Jurkat, Clone E6-1 (cell line): ENCODE data around the genes FPR2, FPR3, ZNF432, ZNF480, ZNF611, ZNF468 and ZNF845.

- RRBS: no CpG with 5 or more reads among the region's 7 CpGs
Observed at GRCh38 chr19:51760721-51761294, at the start of gene FPR2. Gene FPR2 (plus strand): TSS chr19:51761180.

GRCh38 chr19:51794917-51795475 is at the start of gene FPR3:
Gene FPR3 (plus strand): TSS chr19:51795157.
- RRBS: no CpG with 5 or more reads among the region's 2 CpGs

- RRBS: no CpG with 5 or more reads among the region's 20 CpGs
Observed at GRCh38 chr19:51798978-51799851, 4.3 kb downstream of the FPR3 start.

DNA sequence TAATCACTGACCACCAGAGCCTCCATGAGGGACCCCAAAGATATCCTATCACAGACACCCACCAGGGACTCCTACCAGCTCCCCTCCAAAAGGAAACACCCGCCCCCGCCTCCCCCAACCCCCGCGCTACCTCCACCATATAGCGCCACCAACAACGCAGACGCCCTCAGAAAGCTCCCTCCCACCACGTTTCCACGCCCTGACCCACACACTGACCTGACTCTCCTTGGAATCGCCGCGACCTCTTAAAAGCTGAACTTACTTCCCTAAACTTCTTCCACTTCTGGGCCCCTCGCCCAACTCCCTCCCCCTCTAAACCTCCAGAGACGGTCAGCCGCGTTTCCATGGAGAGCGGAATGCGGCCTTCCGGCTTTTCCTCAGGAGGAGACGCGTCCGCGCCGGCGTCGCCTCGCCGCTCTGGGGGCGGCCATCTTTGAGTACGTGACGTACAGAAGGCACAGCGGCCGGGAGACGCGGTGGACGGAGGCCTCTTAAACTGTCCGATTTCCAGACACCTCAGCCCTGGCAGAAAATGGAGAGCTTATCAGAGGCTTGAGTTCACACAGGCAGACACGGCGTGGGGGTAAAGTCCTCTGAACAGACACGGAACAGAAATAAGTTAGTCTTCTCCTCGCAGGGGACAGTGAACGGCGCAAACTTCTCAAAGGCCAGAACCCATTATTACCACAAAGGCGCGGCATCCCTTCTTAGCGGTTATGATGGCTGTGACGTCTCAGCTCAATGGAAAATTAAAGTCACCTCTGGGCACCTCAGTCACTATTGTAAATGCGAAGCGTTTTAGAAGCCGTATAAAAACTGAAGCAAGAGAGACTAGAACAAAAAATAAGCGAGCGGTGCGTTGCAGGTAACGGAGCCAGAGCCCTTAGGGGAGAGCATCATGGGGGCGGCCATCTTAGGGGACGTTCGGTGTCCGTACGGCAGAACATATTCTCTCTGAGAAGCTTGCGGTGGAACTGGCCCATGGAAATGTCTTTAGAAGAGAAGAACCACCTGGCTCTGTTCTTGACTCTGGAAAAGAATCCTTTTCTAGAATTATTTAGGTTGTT is at the start of gene ZNF432:
Gene ZNF432, minus strand, starts transcription at position 360 of the 1,067 bp plus-strand sequence.
- RRBS: no CpG with 5 or more reads among the region's 60 CpGs

DNA sequence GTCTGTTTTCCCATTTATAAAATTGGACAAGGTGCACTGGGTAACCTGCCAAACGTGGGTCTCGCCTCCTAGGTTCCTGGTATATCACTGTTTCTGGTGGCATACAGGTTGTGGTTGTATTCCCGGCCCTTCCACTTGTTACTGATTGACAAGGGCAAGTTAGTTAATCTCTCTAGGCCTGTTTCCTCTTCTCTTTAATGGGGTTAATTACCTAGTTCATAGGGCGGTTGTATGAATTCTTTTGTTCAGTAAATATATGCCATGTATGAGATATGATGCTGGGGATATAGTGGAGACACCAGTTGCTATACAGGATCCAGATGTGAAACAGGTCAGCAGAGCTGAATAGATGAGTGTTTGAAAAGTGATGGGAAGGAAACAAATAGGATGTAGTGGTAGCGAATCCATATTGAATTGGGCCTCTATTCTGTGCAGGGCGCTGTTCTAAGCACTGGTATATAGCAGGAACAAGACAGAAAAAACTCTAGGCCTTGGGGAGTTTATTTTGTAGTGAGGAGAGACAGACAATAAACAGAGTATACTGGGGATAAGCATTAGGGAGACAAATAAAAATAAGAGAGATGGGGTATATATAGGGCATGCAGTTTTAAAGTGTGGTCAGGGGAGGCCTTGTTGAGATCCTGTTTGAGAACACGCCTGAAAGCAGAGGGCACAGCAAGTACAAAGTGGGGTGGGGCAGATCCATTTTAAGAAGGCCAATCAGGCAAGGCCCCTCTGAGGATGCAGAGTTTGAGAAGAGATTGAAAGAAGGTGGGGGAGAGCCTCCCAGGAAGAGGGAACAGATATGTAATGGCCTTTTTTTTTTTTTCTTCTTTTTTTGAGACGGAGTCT is 1.9 kb downstream of the PPP2R1A start:
- RRBS: no CpG with 5 or more reads among the region's 8 CpGs

GRCh38 chr19:52277565-52277984 is 8.2 kb downstream of the ZNF766 start:
- RRBS: no CpG with 5 or more reads among the region's 6 CpGs

DNA sequence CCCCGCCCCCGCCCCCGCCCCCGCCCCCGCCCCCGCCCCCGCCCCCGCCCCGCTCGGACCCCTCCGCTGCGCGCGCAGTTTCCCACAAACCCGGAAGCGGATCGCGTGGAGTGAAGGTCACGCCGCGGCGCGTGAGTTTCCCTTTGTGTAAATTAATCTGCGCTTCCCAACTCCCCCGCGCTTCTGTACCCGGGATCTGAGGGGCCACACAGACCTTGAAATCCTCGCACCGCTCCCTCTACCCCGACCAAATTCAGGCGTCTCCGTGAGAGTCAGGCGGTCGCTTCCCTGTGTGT is at the start of gene ZNF480:
Gene ZNF480, plus strand, starts transcription at position 77 of the 296 bp plus-strand sequence.
- RRBS: no CpG with 5 or more reads among the region's 34 CpGs

- RRBS: 80% methylated on average over 1 of the region's 28 CpGs
Observed at GRCh38 chr19:52493179-52493757, 34.2 kb upstream of the ZNF808 start.

DNA sequence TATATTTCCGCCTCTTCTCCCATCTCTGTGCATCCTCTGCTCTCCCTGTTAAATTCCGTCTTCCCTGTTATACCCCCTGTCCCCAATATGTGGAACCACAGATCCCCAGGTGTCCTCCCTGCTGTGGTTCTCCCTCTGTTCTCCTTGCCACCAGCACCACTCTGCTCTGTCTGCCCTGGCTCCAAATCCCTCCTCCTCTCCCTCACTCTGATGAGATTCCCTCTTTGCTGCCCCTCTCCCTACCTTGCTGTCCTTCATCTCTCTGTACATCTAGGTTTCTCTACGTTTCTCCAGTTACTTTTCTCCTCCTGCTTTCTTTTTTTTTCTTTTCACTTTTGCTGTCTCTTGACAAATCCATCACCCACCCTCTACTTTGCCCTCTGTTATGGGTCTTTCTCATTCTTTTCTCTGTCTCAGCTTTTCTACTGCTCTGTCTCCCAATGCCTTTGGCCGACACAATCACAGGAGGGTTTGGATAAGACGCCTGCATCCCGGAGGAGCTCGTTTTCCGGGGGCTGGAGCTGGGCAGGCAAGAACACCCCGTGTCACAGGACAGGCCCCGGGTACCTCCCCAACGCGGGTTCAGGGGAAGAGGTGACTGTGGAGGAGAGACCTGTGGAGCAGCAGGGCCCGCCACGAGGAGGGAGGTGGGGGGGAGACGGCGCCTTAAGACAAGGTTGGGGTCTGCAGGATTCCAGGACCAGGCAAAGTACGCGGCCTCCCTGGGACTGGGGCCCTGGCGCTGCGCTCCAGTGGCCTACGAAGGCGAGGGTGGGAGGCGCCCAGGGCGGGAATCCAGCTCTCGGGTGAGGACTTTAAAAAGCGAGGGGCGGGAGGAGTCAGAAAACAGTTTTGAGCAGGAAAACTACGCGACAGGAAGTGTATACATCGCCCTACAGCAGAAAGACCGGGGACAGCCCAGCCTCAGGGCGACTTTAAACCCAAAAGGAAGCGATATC is 52.8 kb downstream of the ENSG00000269825 start:
- RRBS: 9% methylated on average over 4 of the region's 33 CpGs

DNA sequence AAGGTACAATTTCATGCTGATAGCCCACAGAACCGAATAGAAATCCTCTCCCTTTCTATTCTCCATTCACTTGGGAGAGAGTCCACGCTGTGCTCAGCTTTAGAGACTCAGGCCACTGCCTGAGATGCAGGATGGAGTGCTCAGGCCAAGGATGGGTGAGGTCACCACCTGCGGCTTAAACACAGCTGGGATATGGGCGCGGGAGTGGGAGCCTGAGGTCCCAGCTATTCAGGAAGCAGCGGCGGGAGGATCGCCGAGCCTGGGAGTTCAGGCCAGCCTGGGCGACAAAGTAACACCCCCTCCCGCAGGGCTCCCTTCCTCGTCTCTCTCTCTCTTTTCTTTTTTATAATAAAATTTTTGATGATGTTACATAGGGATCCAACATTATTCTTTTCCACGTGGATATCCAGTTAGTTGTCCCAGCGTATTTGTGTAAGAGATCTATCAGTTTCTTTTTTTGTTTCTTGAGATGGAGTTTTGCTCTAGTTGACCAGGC is 51.6 kb downstream of the ENSG00000269825 start:
- RRBS: no CpG with 5 or more reads among the region's 14 CpGs

GRCh38 chr19:52734915-52735329 is at the start of gene ZNF611:
Gene ZNF611 (minus strand): TSS chr19:52735044.
- RRBS: no CpG with 5 or more reads among the region's 28 CpGs

DNA sequence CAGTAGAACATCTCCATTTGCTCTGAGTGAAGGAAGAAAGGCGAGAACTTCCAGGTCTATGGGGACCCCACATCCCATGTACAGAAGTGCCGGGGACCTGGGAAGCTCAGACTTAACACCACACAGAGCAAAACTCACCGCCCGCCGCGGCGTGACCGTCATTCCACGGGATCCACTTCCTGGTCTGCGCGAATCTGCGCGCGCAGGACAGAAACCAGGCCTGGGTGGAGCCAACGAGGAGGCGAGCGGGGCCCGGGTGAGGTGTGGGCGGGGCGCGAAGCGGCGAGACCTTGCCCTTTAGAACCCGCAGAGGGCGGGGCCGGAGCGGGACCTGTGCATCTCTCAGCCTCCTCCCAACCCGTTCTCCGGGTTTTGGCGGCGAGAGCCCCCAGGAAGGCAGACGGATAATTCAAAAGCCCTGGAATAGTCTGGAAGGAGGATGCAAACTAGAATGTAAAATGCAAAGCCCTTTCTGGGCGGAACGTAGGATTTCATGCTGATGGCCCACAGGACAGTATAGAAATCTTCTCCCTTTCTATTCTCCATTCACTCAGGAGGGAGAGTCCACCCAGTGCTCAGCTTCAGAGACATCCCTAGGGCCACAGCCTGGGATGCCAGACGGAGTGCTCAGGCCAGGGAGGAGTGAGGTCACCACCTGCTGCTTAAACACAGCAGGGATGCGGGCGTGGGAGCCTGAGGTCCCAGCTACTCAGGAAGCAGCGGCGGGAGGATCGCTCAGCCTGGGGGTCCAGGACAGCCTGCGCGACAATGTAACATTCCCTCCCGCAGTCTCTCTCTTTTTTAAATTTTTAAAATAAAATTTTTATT is at the start of gene ZNF468:
Gene ZNF468, minus strand, starts transcription at position 186 of the 828 bp plus-strand sequence.
- RRBS: 5% methylated on average over 2 of the region's 43 CpGs

DNA sequence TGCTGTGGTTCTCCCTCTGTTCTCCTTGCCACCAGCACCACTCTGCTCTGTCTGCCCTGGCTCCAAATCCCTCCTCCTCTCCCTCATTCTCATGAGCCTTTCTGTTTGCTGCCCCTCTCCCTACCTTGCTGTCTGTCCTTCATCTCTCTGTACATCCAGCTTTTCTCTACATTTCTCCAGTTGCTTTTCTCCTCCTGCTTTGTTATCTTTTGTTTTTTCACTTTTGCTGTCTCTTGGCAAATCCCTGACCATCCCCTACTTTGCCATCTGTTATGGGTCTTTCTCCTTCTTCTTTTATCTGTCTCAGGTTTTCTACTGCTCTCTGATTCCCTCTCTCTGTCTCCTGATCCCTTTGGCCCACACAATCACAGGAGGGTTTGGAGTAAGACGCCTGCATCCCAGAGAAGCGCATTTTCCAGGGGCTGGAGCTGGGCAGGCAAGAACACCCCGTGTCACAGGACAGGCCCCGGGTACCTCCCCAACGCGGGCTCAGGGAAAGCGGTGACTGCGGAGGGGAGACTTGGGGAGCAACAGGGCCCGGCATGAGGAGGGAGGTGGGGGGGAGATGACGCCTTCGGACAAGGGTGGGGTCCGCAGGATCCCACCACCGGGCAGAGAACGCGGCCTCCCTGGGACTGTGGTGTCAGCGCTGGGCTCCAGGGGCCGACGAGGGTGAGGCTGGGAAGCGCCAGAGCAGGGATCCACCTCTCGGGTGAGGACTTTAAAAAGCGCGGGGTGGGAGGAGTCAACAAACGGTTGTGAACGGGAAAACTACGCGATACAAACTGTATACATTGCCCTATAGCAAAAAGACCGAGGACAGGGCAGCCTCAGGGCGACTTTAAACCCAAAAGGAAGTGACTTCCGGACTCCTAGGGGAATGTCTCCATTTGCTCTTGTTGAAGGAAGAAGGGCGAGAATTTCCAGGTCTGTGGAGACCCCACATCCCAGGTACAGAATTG is 588 bp downstream of the ZNF888 start:
- RRBS: 95% methylated on average over 3 of the region's 30 CpGs

DNA sequence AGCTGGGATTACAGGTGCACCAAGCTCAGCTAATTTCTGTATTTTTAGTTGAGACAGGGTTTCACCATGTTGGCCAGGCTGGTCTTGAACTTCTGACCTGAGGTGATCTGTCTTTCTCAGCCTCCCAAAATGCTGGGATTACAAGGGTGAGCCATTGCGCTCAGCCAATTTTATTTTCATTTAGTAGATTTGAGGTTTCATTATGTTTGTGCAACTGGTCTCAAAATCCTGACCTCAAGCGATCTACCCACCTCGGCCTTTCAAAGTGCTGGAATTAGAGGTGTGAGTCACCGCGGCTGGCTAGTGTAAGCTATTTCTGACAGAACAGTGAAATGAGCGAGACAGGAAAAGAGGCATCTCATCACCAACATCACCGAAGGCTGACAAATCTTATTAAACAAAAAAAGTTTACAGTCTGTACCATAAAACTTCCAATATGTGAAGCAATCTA is 12.1 kb upstream of the ZNF888 start:
- RRBS: no CpG with 5 or more reads among the region's 7 CpGs

- RRBS: no CpG with 5 or more reads among the region's 54 CpGs
Observed at GRCh38 chr19:52993364-52994435, 20.0 kb upstream of the ERVV-1 start.

DNA sequence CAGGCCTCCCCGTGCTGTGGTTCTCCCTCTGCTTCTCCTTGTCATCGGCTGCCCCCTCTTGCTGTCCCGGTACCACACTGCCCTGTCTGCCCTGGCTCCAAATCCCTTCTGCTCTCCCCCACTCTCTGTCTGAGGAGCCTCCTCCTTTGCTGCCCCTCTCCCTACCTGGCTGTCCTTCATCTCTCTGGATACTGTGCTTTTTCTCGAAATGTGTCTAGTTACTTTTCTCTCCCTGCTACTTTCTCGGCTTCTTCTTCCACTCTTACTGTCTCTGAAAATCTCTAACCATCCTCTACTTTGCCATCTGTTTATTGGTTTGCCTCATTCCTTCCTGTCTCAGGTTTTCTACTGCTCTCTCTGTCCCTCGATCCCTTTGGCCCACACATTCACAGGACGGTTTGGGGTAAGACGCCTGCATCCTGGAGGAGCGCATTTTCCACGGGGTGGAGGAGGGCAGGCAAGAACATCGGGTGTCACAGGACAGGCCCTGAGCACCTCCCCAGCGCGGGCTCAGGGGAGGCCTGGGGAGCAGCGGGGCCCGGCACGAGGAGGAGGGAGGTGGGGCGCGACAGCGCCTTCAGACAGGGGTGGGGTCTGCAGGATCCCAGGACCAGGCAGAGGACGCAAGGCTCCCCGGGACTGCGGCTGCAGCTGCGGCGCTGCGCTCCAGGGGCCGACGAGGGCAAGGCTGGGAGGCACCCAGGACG is 687 bp downstream of the ZNF415 start:
- RRBS: 90% methylated on average over 5 of the region's 28 CpGs

DNA sequence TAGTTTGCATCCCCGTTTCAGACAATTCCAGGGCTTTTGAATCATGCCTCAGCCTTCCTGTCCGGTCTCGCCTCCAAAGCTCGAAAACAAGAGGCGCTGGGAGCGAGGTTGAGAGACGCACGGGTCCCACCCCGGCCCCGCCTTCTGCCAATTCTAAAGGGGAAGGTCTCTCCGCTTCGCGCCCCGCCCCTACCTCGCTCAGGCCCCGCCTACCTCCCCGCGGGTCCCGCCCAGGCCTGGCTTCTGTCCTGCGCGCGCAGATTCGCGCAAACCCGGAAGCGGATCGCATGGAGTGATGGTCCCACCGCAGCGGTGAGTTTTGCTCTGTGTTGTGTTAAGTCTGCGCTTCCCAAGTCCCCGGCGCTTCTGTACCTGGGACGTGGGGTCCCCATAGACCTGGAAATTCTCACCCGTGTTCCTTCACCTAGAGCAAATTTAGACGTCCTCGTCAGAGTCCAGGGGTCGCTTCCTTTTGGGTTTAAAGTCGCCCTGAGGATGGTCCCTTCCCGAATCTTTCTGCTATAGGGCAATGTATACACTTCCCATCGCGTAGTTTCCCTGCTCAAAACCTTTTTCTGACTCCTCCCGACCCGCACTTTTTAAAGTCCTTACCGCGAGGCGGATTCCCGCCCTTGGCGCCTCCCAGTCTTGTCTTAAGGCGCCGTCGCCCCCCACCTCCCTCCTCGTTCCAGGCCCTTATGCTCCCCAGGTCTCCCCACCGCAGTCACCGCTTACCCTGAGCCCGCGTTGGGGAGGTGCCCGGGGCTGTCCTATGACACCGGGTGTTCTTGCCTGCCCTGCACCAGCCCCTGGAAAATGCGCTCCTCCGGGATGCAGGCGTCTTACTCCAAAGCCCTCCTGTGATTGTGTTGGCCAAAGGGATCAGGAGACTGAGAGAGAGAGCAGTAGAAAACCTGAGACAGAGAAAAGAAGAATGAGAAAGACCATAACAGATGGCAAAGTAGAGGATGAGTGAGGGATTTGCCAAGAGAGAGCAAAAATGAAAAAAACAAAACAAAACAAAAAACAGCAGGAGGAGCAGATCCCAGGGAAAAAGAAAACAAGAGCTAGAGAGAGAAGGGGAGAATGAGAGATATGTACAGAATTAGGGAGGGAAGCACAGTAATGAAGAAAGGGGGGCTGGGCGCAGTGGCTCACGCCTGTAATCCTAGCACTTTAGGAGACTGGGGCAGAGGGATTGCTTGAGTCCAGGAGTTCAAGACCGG is at the start of gene ZNF845:
Gene ZNF845, plus strand, starts transcription at position 269 of the 1,226 bp plus-strand sequence.
- RRBS: 20% methylated on average over 5 of the region's 64 CpGs

DNA sequence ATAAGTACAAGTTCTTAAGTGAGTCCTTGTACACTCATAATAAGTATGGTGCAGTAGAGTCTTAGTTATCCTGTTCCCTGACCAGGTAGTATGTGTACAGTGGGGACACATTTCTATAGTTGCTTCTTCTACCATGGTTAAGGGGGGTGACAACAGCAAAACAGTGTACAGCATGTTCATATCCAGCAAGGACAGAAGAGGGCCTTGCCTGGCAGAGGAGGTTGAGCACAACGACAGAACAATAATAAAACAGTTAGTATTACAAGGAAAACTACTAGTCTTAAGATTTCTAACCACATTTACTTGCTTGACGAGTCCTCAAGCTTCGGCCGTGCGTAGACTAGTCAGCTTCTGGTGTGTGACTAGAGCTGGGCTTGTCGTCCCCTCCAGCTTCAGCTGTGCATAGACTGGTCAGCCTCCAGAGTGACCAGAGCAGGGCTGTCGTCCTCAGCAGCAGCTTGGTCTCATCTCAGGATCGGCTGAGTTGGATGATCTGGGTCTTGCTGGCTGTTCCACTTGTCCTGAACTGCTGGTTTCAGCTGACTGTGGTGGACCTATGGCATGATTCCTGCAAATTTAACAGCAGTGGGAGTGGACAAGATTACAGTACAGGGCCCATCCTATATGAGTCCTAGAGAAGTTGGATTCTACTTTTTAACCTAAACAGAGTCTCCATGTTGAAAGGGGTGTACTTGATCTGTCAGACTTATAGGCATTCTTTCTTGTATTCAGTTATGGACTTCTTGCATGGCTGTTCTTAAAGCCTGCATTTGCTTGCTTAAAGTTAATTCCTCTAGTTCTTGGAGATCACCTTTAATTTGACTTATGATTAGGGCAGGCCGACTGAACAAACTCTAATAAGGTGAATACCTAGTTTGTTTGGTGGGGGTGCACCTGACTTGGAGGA is 4.1 kb downstream of the ZNF761 start:
- RRBS: no CpG with 5 or more reads among the region's 9 CpGs

DNA sequence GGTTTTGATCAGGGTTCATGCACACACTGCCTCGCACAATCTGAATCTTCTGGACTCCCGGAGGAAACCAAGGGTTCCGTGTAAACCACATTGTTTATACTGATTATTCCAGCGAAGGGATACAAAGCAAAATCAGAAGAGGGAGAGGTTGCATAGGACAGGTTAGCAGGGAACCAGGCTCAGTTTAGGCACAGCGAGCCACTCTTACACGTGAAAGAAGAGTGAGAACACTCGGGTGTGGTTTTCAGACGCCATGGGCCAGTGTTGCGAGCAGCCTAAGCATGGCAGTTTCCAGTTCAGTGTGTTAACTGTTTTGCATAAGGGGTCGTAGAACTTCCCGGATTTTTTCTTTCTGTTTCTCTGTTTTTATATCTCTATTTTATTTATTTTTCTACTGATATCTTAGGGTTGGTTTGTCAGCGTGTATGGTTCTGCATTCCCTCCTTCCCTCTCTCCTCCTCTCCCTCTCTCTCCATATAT is 28.6 kb downstream of the ZNF331 start:
- RRBS: no CpG with 5 or more reads among the region's 12 CpGs

GRCh38 chr19:53874141-53875086 is 6.7 kb downstream of the MYADM start:
- RRBS: no CpG with 5 or more reads among the region's 29 CpGs